ENCODE measurements around a stretch of chr12.

GRCh38 chr12:51961839-51962200 is 10.3 kb downstream of the ACVR1B start:
- PRO-cap, 2 experiments, result no peak in any of the 2 experiments

- PRO-cap, 2 experiments, result no peak in any of the 2 experiments
These were observed 27.2 kb upstream of the TAMALIN start for GRCh38 chr12:51979333-51980156.

DNA sequence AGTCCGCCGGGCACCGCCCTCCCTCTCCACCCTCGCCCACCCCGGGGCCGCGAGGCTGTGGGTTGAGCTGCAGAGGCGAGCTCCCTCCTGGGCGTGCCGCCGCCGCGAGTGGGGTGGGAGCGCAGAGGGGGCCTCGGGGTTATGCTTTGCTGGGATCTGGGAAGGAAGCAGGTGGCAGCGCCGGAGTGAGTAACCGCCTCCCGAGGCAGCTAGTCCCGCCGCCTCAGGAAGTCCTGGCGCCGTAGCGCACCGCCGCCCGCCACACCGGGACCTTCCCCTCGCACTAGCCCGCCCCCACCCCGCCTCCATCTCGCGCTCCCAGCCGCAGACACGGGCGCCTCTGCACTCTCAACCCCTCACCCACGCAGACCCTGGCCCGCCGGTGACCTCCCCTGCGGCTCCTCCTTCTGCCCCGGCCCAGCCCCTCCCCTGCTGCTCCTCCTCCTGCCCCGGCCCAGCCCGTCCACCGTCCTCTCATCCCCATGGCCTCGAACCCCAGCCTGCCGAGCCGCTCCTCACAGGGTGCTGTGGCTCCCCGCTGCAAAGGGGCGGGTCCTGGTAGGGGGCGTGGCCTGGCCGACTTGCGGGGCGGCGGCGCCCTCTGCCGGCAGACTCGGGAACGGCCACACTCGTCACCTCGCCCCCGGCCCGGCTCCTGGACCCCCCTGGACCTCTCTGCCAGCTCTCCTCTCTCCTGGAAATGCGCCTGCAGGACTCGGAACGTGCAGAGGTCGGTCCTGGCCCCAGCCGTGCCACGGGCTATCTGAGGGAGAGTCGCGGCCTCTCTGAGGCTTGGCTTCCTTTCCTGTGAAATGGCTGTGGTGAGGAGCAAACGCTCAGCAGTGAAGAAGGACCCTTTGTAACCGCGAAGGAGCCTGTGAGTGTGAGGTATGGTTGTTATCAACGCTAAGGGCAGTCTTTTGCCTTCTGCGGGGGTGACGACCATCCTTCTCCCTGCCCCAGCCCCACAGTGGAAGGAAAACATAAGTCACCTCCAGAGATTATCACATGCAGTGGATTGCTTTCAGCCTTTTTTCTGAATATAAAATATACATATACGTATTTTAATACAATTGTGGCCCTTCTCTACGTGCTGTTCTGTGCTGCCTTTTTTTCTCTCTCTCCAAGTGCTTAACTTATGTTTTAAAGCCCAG is 16.9 kb downstream of the TAMALIN start:
- PRO-cap, 2 experiments, result no peak in any of the 2 experiments

DNA sequence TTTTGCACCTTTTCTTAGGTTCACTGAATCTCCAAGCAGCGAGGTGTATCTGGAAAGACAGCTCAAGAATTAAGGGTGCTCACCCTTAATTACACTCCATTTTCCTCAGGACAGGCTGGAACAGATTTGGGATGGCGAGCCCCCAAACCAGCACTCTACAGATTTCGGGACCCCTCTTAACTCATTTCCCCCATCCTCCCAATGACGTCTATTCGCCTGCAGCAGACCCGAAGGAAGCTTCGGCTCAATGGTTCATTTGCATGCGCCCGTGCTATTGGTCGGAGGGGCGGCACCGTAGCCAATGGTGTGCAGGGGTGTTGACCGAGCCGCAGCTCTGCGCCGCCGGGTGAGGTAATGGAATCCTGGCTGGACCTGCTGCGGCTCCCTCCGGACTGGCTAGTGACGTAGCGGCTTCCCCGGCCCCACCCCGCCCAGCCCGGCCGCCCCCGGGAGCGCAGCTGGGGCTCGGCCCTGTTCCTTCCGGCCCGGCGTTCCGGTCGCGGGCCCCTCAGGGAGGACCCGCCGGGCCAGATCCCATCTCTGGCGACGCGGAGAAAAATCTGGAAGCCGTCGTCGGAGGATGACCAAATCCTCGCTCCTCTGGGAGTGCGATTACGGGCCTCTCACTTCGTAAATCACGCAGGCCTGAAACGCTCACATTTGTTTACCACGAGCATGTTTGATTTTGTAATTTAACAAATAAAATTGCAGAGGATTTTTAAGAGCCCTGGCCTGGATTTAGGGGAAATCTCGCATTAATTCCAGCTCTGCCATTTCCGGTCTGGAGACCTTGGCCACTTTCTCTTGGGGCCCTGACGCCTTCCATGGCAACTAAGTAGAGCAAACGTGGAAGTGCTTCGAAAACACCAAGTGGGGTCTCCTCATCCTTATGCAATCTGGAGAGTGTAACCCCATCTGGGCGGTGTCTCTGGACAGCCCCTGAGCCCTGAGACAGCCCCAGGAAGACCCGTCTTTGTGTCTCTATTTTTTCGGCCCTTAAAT is 18.2 kb upstream of the NR4A1 start:
- PRO-cap, 2 experiments, result peak in 2 of 2 experiments; most common plus-strand start position 478 of the sequence (in 1); most common minus-strand start position 203 of the sequence (in 2)

GRCh38 chr12:52041632-52042298 is 9.5 kb upstream of the NR4A1 start:
- PRO-cap, 2 experiments, result no peak in any of the 2 experiments

DNA sequence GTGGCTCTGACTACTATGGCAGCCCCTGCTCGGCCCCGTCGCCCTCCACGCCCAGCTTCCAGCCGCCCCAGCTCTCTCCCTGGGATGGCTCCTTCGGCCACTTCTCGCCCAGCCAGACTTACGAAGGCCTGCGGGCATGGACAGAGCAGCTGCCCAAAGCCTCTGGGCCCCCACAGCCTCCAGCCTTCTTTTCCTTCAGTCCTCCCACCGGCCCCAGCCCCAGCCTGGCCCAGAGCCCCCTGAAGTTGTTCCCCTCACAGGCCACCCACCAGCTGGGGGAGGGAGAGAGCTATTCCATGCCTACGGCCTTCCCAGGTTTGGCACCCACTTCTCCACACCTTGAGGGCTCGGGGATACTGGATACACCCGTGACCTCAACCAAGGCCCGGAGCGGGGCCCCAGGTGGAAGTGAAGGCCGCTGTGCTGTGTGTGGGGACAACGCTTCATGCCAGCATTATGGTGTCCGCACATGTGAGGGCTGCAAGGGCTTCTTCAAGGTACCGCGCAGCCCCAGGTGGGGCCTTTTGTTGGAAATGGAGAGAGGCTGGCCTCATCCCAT is 3.5 kb downstream of the NR4A1 start:
- PRO-cap, 2 experiments, result no peak in any of the 2 experiments

- PRO-cap, 2 experiments, result no peak in any of the 2 experiments
These were observed 7.4 kb downstream of the NR4A1 start for GRCh38 chr12:52058430-52059175.

GRCh38 chr12:52059176-52059586 is 7.9 kb downstream of the NR4A1 start:
- PRO-cap, 2 experiments, result no peak in any of the 2 experiments

- PRO-cap, 2 experiments, result no peak in any of the 2 experiments
These were observed 46.3 kb downstream of the KRT80 start for GRCh38 chr12:52145288-52146147.

GRCh38 chr12:52184591-52185265 is 7.1 kb downstream of the KRT80 start:
- PRO-cap, 2 experiments, result no peak in any of the 2 experiments

DNA sequence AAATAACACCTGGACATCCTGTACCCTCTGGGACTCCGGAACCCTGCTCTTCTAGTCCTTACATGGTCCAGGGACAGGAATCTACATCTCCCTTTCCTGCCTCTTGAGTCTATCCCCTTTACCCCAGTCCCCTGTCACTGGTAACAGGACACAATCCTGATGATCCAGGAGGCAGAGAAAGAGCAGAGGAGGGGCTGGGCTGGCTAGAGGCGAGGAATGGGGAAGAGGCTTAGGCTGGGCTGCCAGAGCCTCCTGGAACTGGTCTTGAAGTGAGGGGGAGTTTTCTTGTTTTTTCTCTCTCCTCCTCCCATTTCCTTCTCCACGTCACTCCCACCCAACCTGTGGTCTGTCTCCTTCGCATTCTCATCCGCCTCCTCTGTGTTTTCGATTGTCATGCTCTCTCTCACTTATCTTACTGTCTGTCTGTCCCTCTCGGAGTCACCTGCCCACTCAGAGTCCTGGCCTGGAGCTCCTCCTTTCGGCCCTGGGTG is 3.2 kb upstream of the KRT80 start:
- PRO-cap, 2 experiments, result no peak in any of the 2 experiments

GRCh38 chr12:52207938-52208371 is 16.1 kb upstream of the KRT80 start:
- PRO-cap, 2 experiments, result no peak in any of the 2 experiments

DNA sequence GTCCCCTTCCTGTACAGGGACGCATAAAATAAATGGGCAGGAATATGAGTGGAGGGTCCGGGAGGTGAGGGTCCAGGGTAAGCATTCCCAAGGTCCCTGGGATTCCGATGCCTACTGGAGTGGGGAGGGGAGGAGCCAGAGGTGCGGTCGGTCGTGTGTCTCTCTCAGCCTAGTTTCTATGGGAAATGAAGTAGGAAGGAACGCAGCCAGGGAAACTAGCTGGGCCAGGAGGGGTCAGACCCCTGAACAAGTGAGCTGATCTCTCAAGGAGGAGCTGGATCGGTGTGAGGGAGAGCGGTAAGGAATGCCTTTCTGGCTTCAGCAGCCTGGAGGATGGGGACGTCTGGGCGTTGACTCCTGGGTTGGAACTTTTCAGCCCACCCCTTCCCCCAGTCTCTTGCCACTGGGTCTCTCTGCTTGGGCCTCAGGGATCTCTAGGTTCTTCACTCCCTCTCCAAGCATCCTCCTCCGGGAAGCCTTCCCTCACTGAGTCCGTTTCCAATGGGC is 495 bp upstream of the KRT7 start:
- PRO-cap, 2 experiments, result no peak in any of the 2 experiments

GRCh38 chr12:52245856-52246810 is 13.1 kb downstream of the KRT7 start:
- PRO-cap, 2 experiments, result no peak in any of the 2 experiments

- PRO-cap, 2 experiments, result no peak in any of the 2 experiments
These were observed 13.2 kb downstream of the KRT5 start for GRCh38 chr12:52506854-52507511.

- PRO-cap, 2 experiments, result no peak in any of the 2 experiments
These were observed 1.7 kb downstream of the KRT1 start for GRCh38 chr12:52678431-52678964.

DNA sequence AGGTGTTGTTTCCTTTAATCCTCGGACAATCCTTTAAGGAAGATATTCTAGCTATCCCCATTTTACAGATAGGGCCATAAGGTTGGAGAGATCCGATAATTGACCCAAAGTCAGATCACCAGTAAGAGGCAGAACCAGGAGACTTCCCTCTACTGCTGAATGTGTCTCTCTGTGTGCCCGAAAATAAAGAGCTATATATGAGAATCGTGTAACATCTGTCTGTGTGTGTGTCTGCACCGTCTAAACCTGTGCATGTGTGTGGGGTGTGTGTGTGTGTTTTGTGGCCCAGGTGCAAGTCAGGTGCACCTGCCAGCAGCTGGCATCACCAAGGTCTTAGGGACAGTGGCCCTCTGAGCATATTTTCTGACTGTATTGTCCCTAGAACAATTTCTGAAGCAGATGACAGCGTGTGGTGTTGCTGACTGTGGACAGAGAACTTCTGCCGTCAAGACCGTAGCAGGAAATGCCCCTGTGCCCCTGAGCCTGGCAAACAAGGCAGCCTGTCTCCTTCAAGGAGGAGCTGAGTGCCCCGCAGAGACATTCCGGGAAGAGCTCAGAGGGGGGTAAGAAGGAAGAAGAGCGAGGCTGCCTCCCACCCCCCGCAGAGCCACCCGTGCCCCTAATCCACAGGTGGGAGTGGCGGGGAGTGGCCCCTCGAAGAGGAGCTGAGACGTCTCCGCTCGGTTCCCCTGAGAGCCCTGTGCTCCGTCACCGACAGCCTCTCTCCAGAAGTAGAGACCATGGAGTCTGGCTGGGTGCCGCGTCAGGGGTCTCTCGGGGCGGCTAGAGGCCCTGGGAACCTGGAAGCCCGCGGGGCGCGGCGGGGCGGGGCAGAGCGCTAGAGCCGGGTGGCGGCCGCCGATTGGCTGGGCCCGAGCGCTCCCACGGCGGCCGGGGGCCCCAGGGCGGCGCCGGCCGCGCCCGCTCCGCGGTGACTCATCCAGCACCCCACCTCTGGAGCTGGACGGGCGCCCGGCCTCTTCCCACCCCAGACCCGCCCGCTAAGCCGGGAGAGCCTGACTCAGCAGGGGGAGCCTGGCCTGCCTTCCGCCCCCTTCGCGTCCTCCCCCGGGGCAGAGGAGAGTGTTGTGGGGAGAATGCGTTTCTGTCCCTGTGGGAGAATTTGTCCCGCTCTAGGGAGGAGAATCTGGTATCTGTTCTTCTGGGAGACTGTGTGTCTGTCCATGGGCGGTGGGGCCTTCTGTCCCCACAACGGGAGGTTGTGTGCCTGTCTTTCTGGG is 25.1 kb upstream of the KRT78 start:
- PRO-cap, 2 experiments, result no peak in any of the 2 experiments

- PRO-cap, 2 experiments, result no peak in any of the 2 experiments
These were observed 6.6 kb downstream of the KRT8 start for GRCh38 chr12:52898287-52898671.

DNA sequence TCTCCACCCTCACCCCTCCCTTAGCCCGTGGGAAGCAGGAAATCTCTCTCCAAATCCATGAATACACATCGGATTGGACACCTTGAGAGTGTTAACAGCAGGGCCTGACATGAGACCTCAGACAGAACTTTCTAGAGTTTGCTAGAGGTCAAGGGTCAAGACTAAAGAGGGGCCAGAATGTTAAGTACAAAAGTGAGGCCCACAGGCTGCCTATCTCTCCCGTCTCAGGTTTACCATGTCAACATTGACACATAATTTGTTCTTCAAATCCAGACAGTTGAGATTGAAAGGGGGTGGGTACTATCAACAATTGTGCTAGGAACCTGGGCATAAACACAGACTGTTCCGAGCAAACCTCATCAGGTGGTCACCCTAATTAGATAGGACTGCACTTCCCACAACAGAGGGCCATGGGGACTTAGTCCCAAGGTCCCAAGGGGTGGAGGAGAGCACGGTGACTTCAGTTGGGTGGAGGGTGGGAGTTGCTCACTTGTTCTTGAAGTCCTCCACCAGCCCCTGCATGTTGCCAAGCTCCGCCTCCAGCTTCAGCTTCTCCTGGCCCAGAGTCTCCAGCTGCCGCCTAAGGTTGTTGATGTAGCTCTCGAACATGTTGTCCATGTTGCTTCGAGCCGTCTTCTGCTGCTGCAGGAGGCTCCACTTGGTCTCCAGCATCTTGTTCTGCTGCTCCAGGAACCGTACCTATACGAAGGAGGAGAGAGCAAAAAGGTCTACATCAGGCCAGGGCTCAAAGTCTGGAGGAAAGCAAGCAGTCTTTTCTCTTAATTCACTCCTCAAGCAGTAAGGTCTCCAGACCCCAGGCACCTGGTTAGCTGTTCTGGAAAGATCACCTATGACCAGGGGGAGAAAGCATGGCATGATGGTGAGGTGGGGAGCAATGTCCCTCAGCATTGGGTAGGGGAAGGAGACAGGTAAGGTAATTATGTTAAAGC is 3.2 kb downstream of the KRT8 start:
- PRO-cap, 2 experiments, result no peak in any of the 2 experiments

- PRO-cap, 2 experiments, result no peak in any of the 2 experiments
These were observed 3.7 kb downstream of the KRT18 start for GRCh38 chr12:52952609-52953025.